ENCODE data around the gene MTG1.

DNA sequence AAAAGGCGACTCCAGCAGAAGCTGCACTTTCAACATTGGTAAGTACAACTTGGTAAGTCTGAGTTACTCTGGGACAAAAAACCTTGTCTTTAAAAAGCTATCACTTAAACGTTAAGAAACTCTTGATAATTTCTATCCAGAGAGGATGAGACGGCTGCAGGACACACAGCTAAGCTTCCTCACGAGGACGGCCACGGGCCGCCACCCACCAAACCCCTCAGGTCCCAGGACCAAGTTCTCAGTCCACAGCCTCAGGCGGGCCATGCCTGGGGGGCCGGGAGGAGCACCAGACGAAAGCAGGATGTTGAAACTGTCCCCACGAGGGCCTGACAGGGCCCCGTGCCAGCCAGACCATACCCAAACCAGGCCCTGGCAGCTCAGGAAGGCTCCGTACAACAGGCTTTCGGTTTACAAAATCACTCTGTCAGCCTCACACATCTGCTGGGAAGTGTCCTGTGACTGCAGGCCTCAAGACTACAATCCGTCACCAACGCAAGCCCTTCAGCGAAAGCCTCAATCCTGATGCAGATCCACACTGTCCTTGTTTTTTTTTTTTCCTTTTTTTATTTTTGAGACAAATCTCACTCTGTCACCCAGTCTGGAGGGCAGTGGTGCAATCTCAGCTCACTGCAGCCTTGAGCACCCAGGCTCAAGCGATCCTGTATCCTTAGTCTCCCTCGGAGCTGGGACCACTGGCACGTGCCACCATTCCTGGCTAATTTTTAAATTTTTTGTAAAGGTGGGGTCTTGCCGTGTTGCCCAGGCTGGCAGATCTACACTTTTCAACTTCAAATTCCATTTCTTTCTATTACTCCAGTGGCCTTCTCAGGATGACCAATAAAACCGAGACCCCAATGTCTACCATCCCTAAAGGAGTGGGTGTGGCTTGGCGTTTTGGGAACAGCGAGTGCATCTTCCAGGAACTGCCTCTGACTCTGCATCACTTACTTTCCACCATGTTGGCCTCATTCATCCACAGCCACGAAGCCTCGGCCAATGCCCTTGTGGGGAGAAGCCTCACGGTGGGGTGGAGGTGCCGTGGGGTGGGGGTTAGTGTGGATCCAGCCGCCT, 14.3 kb downstream of the TUBGCP2 start:
- PRO-cap, result no peak

DNA sequence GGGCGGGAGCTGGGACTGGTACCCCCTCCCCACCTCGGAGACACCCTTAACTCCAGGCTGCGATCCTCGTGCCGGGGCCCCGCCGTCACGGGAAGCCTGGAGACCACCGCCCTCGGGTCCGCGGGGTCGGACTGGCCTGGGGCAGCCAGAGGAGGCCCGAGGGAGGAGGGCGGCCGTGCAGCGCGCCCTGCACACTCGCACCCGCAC, 332 bp downstream of the CALY start:
- PRO-cap, result no peak

DNA sequence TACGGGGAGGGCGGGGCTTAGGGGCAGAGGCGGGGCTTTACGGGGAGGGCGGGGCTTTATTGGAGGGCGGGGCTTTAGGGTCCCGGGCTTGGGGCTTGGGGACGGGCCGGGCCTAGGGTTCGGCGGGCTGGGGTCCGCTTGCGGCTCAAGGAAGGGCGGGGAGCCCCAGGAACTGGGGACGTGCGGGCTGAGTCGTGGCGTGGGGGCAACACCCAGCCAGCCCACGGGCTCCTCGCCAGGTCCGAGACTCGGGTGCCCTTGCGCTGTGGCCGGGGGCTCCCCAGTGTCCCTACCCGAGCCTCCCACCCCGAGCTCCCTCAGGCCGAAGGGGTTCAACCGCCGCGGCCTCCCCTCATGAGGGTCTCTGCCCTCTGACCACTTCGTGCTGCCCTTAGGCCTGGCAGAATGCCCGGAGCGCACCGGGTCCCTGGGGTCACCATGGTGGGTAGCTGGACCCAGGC, 318 bp upstream of the FUOM start:
- PRO-cap, result no peak

DNA sequence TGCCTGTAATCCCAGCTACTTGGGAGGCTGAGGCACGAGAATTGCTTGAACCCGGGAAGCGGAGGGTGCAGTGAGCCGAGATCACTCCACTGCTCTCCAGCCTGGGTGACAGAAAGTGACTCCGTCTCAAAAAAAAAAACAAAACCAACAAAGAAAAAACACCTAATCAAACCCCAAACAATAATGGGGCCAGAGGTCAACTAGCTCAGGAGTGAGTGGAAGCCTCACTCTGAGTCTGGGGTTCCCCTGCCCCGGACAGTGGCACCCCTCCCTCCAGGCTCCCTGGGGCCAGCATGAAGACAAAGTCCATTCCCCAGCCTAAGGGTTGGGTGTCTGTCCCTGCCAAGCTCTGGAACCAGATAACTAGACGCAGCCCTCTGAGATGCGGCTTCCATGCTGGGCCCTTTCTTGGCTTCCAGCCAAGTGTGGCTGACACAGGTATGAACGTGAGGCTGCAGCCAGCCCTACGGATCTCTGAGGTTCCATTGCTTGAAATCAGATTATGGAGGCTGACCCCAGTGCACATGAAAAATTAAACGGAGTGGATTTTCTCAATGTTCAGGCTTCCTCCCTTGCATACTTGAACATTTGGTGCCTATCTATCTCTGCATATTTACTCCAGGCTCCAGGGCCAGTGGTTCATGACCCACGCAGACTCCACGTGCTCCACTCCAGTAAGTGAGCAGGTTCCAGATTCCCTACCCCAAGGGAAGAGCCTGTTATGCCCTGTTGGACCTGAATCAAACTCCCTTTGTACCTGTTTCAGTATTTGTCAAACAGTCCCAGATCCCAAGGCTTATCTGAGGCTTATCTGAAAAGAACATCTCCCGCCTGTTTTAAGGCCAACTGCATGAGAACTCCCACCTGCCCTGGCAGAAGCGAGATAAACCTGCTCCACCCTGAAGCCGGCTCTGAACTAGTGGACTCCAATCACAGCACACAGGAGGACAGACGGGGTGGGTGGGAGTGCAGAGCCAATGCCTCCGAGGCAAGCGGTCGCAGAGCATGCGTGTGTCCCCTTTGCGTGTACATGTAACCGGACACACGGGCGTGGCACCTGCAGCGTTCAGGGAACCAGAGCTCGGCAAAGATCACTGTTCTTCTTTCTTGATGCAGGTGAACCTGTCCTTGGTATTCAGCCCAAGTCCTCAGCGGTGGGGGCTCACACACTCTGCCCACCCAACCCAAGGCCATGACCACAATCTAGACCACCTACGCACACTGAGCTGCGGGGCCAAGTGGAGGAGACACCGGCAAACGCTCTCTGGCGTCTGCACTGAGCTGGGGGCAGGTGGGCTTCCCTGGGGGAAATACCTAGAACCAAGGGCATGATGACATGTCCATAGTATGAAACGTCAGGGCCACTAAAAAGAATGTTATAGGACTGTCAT, 2.2 kb upstream of the FUOM start:
- PRO-cap, result bidirectional peak, plus-strand start at position 358 of the sequence, minus-strand start at position 351 of the sequence; bidirectional peak, plus-strand start at position 950 of the sequence, minus-strand start at position 912 of the sequence

DNA sequence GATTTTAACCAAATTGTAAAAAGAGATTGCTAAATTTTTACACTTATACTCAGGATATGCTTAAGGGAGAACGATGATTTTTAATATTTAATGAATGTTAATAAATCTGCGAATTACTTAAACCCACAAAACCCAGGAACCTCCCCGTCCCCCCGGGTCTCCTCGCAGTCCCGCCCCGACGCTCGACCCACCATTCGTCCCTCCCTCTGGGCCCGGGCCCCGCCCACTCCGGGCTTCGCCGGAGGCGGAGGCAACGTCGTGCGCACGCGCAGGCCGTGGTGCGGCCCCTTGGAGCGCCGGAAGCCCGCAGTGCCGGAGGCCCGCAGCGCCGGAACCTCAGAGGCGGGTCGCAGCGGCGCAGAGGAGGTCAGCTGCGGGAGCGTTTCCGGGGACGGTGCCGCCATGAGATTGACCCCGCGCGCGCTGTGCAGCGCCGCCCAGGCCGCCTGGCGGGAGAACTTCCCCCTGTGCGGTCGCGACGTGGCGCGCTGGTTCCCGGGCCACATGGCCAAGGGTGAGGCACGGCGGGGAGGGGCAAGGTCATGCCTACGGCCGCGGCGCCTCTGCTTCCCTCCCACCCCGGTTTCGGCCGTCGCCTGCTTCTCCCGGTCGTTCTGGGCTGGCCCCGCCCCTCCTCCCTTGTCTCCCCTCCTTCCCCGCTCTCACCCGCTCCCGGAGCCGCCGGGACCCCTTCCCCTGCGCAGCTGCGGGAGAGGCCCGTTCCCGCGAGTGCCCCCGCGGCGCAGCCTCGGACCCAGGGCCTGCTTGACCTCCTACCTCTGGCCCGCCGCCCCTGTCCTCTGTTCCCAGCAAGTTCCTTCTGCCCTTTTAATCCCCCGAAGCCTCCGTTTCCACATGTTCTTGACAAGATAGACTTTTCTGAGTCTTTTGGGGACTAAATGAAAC, at the start of gene MTG1:
Gene MTG1 (plus strand): TSS at position 339 of the 906 bp plus-strand sequence.
- PRO-cap, result bidirectional peak, plus-strand start at position 339 of the sequence, minus-strand start at position 199 of the sequence

DNA sequence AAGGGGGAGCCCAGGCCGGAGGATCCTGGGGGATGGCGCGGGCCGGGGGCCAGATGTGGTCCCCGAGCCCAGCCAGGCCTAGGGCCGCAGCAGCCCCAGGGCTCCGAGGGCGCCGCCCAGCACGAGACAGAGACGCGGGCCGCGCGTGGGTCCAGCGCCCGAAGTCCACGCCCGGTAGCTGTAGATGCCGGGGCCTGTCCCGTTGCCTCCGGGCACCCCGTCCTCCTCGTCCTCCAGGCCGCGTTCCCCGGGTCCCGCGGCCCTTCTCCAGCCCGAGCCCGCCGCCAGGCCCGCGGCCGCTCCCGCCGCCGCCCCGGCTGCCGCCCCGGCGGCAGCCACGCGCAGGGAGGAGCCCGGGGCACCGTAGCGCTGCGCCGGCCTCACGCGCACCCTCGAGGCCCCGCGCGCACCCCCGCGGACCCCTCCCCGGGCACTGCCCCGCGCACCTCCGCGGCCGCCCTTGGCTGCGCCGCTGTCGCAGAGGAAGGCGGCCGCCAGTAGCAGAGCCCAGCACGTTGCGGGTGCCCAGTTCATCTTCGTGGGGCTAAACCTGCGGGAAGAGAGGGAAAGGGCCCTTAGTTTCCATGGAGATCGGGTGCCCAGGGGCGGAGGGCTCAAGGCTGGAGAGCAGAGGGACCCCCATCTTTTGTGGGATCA, 1.1 kb downstream of the SPRN start:
- PRO-cap, result no peak